Temporal lobe (tissue), 2 donors: ENCODE measurements around the gene MOSMO.

GRCh38 chr16:20704252-20704772 lies 6.8 kb upstream of the ACSM1 start:
- RAMPAGE, long total RNA: no peak

DNA sequence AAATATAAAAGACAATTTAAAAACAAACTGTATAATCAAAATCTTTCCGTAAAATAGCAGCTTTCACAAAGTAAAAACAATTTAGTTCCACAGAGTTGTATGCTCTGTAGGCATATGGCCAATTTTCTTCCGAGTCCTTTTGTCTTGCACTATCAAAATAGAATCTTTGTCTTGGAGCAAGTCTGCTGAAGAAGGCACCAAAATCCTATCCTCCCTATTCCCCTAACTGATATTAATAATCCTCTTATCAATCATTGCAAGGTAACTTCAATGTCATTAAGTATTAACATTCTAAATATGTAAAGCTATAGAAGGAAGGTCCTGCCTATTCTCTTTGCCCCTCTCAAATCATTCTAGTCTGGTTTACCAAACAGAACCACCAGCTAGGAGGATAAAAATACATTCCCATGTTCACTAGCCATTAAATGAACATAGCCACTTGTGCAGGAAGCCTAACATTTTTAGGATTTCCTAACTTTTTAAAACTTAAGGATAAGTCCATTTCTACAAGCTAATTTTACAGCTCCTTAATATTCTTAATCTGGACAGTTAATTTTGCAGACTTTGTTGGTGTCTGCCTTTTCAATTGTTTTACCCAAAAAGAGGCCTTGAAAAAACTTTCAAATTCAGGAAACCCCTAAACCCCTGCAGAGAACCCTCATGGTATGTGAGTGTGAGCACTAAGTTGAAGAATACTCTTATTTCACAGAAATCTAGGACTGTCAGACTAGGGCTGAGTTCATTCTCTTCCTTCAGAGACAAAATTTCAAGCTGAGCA lies 7.3 kb downstream of the THUMPD1 start:
- RAMPAGE, long total RNA: no peak

DNA sequence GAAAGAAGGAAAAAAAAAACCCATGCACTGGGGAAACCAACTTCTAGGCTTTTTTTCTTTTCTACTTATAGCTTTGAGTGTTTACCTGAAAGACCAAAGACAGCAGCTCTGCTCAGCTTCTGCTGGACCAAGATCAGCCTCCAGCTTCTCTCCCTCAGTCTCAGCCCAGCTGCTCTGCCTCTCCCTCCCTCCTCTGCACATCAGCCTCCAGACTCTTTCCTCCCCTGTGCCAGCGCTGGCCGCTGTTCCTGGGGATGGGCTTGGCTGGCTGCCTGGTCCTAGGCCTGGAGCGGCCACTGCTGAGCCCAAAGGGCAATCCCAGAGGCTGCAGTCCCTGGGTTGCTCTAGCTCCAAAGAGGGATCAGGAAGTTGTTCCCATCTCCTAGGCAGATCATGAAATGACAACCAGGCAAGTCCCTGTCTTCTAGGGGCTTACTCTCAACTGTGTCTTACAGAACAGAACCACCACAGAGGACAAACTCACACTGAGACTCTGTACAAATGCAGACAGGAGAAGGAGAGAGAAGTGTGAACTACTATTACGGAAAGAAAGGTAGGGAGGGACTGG lies 31.3 kb downstream of the DCUN1D3 start:
- RAMPAGE, long total RNA: no peak

GRCh38 chr16:21260893-21261498 lies 17.1 kb downstream of the CRYM start:
- RAMPAGE, long total RNA: no peak

DNA sequence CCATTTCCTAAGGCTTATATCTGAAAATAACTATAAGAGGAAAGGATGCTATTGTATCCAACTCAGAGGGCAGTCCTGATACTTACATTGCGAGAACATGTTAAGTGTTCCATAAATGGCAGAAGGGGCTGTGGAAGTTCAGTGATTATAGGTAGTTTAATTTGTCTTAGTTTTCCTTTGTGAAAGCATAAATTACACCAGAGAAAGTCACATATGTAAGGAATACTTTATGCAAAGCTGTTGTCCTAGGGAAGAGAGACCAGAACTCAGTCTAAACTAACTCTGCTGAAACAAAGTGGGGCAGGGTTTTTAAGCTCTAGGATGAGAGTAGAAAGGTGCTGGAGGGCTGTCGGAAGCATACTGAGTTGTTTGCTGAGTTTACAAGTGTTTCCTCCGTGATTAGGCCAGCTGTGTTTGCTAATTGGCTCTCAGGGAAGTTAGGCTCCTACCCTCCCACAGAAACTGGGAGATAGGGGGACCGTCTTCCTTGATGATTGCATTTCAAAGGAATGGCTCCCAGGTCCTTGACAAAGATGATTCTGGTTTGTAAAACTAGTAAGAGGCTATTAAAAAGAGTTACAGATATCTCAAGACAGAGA lies 24.3 kb upstream of the CRYM start:
- RAMPAGE, long total RNA: no peak

DNA sequence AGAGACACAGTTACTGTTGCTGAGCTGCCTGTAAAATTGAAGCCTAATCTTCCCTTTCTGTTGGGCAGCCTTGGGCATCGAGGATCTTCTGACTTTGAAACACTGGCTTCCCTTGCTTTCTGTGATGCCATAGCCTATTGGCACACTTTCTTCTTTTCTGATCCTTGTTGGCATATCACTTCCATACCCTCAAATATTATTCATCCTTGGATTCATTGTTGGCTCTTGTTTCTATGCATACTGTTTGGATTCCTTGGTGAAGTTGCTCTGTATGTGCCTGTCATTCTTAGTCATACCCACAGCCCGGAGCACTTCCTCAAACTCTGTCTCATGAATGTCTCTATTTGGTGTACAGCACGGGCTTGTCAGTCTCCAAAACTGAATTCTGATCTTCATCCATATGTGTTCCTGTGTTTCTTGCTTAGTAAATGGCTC lies 85.7 kb upstream of the CRYM start:
- RAMPAGE, long total RNA: no peak

- RAMPAGE, long total RNA: no peak
Observed at GRCh38 chr16:21364163-21364830, 86.2 kb upstream of the CRYM start.

- RAMPAGE, long total RNA: no peak
Observed at GRCh38 chr16:21501310-21501513, 98.2 kb upstream of the METTL9 start.

DNA sequence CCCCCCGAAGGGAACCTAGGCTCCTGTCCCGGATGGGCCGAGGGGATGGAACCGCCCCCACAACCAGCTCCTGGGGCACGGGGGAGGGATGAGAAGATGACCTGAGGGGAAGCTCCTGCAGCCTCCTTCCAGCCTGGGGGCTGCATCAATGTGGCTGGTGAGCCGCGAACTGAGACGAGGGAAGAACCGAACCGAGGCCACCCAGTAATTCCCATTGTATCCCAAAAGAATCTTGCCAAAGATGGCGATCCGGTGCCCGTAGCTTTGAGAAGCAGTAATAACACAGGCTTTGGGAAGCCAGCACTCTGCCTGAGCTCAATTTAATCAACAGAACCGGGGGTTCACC lies 78.6 kb upstream of the METTL9 start:
- RAMPAGE, long total RNA: no peak

DNA sequence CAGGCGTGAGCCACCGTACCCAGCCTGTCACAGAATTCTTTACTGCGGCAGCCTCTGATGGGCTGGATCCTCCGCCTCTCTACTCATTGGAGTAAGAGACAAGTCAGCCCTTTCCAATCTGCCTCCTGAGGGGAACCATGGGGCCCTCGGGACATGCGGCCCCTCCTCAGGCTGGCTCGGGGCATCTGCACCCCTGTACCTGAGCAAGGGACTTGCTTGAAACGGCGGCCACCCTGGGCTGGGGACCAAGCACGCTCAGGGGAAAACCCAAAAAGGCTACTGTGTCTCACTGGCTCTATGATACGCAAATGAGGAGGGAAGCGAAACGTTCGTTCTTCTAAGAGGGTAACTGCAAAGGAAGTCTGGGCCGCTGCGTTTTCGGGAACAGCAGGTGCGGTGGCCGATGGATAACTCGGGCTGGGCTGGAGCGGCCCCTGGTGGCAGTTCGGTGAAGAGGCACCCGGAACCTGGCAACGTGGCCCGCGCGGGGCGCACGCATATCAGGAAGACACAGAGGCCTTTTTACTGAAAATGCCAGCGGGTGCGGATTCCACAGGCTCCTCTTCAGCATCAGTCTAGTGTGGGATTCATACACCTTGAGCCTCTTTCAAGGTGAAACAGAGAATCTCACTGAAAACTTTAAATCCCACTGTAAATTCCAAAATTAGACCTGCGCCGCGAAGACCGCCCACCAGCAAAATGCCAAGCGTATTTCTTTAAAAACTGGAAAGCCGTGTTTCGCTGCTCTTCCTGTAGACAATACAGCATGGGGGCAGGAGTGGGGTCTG lies 44.6 kb upstream of the METTL9 start:
- RAMPAGE, long total RNA: no peak

- RAMPAGE, long total RNA: no peak
Observed at GRCh38 chr16:21598228-21598929, 998 bp upstream of the METTL9 start.

DNA sequence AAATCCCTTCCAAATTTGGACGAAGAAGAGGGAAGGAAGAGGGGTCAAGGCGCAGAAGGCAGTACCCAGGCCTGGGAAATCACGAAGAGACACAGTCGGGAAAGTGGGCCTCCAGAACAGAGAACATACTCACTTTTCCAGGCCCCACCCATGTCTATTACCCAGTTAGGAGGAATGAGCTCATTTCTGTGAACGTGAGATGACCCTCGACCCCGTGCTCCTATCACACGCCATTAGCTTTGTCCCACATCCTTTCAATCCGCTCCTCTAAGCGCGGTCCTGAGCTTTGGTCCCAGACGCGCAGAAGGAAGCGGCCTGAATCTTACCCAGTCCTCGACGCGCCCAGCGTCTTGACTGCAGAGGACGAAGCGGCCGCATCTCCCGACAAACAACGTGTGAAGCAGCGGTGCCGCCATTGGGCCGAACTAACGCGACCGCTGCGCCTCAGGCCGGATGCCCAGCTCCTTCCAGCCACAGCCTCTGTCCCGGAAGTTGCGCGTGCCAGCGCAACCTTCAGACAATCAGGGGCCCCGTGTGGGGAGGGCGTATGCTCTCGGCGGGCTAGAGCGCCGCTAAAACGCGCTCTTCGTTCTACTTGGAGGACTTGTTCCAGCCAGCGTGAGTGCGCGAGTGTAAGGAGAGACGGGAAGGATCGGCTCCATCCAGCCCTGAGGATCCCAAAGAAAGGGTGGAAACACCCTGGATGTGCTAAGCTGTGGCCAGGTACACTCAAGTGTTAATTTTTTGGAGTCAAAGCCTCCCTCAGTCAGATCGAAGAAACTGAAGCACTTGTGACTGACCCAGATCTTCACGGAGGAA lies 37.4 kb downstream of the NPIPB4 start:
- RAMPAGE, long total RNA: no peak

GRCh38 chr16:22007376-22008611 lies at the start of gene MOSMO:
Gene MOSMO, plus strand, starts transcription at chr16:22008111.
- RAMPAGE, long total RNA: no peak

GRCh38 chr16:22040755-22041666 lies 33.1 kb downstream of the MOSMO start:
- RAMPAGE, long total RNA: no peak

DNA sequence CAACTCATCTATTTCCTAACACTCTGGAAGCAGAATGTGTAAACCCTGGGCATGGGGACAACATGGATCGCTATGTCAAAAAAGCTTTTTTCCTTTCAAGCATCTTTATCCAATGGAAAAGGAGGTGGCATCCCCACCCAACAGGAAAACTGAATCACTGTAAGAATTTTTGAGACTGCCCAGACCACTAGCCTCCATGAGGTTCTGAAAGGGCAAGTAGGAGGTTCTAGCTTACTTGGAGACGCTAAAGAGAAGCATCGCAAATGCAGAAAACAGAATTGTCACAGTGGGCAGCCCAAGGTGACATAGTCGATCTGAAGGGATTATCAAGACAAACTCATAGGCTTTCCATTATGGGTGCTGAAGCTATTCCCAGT lies 13.4 kb upstream of the EEF2K start:
- RAMPAGE, long total RNA: no peak

DNA sequence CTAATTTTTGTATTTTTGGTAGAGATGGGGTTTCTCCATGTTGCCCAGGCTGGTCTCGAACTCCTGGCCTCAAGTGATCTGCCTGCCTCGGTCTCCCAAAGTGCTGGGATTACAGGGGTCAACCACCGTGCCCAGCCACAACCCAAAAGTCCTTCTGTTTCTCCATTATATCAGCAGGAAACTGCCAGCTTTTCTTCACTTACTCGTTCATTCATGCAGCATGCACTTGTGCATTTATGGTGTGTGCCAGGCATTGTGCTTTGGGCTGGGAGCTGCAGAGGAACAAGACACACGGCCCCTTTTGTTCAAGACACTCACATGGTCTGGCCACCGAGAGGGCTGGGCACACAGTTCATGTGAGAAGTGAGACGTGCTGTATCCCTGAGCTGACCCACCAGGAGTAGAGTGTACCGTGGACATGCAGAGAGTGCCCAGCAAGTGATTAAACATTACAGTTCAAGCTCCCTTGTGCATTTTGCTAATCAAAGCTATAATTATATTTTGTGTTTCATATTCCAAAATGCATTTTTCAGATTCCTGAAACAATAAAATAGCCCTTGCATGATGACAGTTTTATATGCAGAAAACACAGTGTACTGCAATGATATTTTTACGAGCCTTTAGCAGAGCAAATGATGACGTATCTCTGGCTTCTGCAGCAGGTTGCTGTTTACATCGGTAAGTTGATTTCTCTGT lies 5.7 kb downstream of the EEF2K start:
- RAMPAGE, long total RNA: no peak

DNA sequence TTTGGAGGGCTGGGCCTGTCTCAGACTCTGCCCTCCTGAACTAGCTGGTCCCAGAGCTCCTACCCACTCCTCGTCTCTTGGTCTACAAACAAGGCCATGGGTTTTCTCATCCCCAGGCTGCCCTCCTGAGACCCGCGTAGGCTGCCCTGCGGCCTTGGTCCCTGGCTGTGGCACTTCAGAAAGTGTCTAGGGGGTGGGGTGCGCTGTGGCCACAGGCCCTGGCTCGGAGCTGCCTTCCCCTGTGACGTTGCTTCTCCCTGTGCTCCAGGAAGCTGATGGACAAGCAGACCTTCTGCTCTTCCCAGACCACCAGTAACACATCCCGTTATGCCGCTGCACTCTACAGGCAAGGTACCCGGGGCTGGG lies 11.9 kb downstream of the POLR3E start:
- RAMPAGE, long total RNA: no peak

GRCh38 chr16:22424267-22425441 lies 50.2 kb upstream of the CDR2 start:
- RAMPAGE, long total RNA: no peak

GRCh38 chr16:23119507-23120077 lies 29.7 kb downstream of the USP31 start:
- RAMPAGE, long total RNA: no peak

DNA sequence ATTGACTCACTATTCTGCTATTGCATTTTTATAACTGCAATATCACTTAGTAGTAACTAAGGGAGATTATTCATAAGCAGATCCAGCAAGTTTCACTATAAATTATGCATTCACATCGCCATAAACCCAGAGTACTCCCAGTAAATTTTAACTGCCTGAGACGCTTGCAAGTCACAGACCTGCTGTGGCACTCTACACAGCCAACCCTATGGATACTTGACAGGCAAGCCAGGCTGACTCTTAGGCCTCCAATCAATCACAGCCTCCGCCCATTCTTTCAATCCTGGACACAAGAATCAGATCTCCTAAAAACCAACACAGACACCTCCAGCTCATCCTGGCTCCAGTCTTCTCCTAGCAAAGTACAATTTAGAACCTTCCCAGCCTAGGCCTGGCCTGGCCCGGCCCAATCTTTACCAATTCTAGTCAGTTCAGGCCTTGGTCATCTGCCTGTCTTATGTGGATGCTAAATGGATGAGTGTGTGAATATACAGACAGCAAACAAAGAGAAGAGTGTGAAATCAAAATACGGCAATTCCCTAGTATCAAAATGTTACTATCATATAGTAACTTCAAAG lies 28.1 kb downstream of the USP31 start:
- RAMPAGE, long total RNA: no peak